H9 (cell line): ENCODE measurements around the genes TXNDC9 and AFF3.

- PRO-cap: no peak
Observed at GRCh38 chr2:98729559-98730099, 1.3 kb downstream of the MGAT4A start.

DNA sequence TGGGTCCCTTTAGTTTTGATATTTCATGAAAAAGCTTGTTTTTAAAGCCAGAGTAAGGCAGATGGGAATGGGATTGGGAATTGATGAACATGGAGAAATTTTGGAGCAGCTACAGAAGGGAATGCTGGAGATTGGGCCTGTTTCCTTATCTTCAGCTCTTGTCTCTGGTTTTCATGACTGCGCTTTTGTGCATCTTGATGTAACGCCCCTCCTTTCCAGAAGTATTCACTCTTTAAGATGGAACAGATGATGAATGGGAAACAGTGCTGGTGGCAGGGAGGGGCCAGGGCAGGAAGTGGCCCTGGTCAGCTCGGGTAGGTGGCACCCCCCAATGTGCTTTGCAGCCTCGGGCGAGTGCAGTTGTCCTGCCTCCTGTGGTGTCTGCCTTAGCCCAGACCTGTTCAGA lies 16.8 kb upstream of the MGAT4A start:
- PRO-cap: no peak

GRCh38 chr2:99181728-99182151 lies 756 bp downstream of the MRPL30 start:
- PRO-cap: bidirectional peak, plus-strand start at chr2:99181804, minus-strand start at chr2:99181789

DNA sequence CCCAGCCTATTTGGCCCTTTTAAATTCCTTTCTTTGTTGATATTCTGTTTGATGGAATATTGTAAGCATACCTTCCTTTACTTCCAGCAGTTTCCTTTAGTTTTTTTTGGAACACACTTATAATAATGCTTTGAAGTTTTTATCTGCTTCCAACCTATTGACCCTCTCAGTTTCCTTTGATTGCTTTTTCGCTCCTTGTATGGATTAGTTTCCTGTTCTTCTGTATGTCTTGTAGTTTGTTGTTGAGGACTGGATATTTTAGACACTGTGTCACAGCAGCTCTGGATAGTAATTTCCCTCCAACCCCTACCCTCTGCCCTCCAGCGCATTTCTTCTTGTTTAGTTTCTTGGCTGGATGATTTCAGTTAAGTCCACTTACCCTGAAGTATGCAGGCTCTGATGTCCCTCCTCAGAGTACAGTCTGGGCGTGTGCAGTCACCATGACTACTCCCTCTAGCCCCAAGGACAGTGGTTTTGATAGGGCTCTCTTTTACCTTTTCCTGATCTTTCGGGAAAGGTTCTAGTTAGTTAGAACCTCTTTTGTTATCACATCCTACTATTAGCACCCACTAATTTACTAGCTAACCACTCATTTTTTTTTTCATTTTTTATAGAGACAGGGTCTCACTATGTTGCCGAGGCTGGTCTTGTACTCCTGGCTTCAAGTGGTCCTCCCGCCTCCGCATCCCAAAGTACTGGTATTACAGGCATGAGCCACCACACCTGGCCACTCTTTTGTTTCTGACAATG lies 16.2 kb upstream of the LYG1 start:
- PRO-cap: no peak

- PRO-cap: bidirectional peak, plus-strand start at chr2:99336108, minus-strand start at chr2:99336117; bidirectional peak, plus-strand start at chr2:99336593, minus-strand start at chr2:99336331
Observed at GRCh38 chr2:99335634-99336744, at the start of gene TXNDC9. Gene TXNDC9 (minus strand): TSS chr2:99336333.

GRCh38 chr2:99337726-99338696 lies 822 bp downstream of the EIF5B start:
- PRO-cap: unidirectional peak, minus-strand start at chr2:99338181

DNA sequence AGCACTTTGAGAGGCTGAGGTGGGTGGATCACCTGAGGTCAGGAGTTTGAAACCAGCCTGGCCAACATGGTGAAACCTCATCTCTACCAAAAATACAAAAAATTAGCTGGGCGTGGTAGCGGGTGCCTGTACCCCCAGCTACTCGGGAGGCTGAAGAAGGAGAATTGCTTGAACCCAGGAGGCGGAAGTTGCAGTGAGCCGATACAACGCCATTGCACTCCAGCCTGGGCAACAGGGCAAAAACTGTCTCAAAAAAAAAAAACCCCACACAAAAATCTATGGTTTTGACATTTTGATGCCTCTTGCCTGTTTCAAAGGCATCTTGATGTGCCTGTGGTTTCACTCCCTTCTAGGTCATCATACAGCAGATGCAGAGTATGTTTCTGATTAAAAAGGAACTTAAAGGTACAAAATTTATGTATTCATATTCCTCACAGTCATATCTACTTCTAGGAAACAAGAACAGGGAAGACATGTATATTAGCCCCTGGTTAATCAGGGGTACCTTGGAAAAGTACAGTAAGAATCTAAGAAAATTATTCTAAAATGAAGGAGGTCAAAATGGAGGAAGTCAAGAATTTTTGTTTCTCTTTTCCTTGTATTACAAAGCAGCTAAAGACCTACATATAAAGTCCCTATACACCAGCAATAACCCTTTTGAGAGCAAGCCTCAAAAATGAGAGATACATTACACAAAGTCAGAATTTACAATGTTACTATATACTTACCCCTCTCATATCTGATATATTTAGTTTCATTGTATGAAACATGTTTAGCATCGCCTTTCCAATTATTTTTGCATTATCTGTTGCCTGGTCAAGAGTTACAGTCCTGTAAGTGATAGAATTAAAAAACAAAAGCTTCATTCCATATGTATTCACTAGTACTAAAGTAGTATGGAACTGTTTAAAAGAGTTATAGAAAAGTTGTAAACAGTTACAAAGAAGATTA lies 70.4 kb downstream of the EIF5B start:
- PRO-cap: no peak

DNA sequence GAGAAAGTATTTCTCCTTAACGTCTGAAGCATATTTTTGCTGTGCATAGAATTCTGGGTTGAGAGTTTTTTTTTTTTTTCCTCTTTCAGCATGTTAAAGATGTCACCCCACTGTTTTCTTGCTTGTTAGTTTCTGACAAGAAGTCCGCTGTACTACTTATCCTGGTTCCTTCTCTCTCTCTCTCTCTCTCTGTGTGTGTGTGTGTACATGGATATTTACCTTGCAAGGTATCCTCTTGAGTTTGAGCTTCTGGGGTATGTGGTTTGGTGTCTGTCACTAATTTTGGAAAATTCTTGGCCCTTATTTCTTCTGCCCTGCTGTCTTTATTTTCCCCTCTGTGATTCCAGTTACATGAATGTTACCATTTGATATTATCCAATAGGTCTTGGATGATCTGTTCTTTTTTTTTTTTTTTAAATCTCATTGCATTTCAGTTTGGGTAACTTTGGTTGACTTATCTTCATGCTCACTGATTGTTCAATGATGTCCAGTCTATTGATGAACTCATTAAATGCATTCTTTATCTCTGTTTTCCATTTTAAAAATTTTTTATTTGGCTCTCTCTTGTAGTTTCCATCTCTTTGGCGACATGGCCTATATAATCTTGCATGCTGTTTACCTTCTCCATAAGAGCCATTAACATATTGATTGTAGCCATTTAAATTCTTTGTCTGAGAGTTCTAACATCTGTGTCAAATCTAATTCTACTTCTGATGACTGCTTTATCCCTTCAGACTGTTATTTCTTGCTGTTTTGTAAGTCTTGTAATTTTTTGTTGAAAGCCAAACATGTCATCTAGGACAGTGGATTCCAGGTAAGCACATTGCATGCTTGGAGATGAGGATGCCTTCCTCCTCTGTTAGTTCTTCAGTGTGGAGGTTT lies 326.1 kb upstream of the REV1 start:
- PRO-cap: no peak

DNA sequence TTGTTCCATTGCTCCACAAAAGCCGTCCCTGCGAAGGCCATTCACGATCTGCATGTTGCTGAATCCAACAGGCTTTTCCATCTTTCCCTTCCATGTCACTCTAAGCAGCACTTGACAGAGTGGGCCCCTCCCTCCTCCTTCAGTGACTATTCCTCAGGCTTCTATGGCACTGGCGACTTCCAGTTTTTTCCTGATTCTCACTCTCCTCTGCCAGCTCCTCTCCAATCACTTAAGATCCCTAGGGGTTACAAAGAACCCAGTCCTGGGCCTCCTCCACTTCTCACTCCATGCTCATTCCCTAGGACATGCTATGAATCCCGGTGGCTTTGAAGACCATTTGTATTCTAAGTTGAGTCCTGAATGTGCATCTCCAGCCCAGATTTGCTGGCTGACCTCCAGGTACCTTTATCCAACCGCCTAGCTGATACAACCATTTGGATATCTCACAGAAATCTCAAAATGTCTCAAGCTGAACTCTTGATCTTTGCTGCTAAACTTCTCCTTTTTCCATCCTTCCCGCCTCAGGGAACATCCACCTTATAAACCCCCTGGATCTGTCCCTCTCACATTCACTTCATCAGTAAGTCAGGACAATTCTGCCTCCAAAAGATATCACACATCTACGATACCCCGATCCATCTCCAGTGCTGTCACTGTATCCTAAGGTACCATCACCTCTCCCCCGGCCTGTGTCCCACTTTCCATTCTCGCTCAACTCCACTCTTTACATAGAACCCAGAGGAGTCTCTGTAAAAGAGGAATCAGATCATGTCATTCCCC lies 266.3 kb downstream of the AFF3 start:
- PRO-cap: no peak

DNA sequence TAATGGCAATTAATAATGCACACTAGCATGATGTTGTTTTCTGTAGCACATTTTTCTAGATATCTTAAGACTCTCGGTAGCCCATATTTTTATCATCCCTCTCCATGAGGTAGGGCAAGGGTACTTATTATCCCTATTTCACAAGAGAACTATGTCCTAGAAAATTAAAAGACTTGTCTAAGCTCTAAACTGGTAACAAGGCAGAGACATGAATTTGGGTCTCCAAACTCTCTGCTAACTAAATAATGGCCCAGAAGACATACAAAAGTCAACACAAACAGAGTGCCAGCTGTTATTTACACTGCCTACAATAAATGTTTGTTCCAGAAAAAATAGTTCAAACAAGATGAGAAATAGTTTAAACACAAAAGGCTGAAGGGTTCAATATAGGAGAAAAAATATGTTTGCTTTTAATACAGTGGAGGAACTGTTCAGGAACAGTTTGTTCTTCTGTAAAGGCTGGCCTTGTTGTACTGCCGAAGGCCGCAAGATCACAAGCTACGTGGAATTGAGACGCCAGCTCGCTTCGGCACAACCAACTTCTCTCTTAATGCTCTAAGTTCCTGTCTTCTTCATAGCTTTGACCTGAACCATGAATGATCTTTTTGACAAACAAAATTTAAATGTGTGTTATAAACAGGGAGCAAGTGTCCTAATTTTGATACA lies 74.6 kb downstream of the AFF3 start:
- PRO-cap: no peak

GRCh38 chr2:100142436-100142941 lies at the start of gene AFF3:
Gene AFF3 (minus strand): TSS chr2:100142590.
- PRO-cap: no peak

DNA sequence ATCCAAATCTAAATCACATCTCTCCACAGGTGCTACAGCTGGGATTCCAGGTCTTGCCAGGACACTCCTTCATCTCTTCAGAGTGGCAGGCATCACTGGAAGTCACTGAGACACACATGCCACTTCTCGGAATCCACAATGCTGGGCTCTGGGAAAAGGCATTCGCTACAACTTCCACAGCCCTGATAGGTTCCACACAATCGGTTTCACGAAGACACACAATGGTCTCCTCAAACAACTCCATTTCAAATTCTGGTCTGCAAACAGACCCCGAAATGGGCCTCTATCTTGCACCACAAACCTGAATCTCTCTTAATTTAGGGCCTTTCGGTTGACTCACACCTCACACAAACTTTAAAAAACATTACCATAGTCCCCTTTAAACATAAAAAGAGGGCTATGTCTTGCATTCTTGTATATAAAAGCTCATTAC lies 44.4 kb downstream of the LONRF2 start:
- PRO-cap: no peak

DNA sequence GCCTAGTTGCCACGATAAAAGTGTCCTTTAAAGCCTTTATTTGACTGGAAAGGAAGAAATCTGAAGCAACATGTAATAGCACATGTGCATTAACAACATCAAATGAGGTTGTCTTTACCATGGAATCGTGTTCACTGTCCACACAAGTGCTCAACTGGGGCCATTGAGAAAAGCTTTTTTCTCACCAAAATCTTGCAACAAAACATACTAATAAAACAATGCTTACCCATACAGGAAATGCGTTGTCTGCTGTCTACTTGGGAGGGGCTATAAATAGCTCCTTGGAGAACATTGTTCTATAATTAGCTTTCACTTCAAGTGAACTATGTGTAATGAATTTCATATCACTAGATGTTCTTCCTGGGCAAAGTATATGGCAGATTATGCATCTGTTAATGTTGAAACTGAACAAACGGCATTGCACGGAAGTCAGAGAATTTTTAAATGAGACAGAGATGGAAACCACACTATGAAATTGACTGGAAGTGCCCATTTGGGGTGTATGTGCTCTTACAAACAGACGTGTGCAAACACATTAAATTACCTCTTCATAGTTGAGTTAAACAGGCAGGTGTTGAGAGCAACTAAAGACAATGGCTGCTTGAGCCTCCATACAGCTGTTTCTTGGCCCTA lies 6.4 kb upstream of the NPAS2 start:
- PRO-cap: no peak

DNA sequence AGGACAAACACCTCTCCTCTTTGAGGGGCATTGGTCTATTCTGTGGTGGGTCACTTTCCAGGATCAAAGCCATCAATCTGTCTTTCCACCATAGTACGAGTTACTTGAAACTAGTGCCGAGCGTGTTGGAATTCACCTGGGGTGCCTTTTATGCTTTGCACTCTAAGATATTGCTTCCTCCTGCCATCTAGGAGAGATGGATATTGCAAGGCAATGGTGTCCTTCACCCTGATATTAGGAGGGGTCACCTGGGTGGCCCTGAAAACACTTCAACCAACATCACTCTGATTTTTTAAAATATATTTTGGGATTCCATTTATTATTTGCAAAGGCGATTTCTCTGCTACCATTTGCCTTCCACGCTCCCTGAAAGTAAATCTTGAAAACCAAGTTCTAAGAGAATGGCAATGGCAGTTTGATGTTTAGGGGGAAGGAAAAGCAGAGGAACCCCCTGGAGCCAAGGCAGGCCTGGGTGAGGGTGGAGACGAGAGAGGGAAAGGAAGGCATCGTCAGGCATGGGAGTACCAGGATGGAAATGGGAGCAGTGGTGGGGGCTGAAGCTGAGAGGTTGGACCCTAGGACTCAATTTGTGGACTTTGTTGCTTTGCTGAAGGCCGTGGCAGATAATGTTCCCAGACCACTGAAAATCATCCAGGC lies 4.7 kb downstream of the NPAS2 start:
- PRO-cap: no peak

DNA sequence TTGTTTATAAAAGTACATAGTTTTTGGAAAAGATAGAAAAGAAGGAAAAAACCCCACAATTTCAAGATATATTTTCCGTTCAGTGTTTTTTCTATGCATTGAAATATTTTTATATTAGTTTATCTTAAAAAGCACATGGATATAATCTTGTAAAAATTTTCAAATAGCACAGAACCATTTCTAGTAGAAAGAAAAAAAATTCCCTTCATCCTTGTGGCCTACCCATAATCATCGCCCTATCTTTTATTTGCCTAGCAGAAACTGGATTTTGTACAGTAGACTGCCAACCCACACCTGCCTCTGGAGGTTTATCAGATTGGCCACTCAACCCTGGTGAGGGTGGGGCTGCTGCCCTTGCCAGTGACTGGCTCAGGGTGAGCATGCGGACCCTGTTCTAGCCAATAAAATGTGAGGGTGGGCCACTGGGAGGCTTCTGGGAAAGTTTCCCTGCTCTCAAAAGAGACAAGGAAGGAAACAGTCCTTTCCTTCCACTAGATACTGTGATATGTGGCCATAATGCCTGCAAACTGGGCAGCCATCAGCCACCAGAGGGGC lies 5.4 kb downstream of the NPAS2 start:
- PRO-cap: no peak

DNA sequence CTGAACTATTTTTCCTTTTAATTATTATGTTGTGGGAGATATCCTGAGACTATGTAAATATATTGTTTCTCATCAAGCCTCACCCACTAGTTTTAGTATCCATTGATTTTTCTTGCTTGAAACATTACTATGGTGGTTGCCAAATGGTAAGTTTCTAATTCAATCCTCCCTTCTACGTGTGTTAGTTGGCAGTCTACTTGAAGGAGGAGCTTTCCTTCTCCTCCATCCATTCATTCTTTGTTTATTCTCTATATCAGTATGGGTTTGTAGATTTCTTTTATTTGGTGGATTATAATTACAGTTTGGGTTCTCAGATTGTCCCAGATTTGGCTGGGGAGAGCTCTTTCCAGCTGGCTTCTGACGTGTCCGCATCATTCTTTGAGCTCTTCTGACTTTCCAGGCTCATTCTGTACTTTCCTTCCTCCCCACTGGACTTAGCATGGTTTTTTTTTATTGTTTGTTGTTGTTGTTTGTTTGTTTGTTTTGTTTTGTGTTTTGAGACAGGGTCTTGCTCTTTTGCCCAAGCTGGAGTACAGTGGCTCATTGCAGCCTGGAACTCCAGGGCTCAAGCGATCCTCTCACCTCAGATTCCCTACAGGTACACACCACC lies 40.6 kb downstream of the NPAS2 start:
- PRO-cap: no peak

GRCh38 chr2:100976782-100977501 lies 25.1 kb upstream of the RPL31 start:
- PRO-cap: no peak

DNA sequence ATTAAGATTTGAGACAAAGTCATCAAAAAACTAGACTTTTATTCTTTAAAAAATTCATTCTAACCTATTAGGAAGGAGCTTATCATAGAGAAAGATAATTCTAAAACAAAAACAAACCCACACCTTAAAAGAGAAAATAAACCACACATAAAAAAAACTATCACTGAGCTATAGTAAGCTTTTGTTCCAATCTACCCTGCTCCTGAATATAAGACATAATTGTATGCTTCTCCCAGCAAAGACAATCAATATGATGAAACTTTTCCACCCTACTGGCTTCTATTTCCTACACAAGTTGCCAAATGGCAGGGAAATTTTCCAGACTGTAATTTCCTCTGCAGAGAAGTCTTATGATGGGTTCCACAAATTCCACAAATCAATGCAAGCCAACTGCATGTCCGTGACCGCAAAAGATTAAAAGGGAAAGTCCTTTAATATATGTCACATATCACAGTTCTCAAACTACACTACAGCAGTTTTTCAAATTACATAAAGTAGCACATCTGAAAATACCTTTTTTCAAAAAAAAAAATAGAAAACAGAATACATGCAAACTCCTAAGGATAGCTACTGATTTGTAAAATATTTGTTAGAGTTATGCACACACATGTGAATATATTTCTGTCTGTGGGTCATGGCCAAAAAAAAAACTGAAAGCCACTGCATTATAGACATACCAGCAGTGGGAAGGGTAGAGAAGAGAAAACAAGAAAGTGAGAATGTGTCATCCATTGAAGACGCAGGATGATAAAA lies 61.3 kb downstream of the RPL31 start:
- PRO-cap: no peak

- PRO-cap: no peak
Observed at GRCh38 chr2:101173818-101174397, 22.7 kb upstream of the TBC1D8 start.

- PRO-cap: bidirectional peak, plus-strand start at chr2:101253187, minus-strand start at chr2:101253152; bidirectional peak, plus-strand start at chr2:101253266, minus-strand start at chr2:101253261; bidirectional peak, plus-strand start at chr2:101253292, minus-strand start at chr2:101253349; unidirectional peak, minus-strand start at chr2:101253499
Observed at GRCh38 chr2:101253075-101253700, 502 bp downstream of the CNOT11 start.